Frontal cortex (tissue), 2 donors: ENCODE results near the gene ERCC3.

- RAMPAGE, long total RNA = no peak
Measured at GRCh38 chr2:121586647-121586966, 62.7 kb downstream of the CLASP1 start.

- RAMPAGE, long total RNA = no peak
Measured at GRCh38 chr2:121596208-121597098, 52.8 kb downstream of the CLASP1 start.

GRCh38 chr2:121707256-121707872, 29.3 kb downstream of the NIFK start:
- RAMPAGE, long total RNA = no peak

- RAMPAGE, long total RNA = no peak
Measured at GRCh38 chr2:121707873-121708086, 28.9 kb downstream of the NIFK start.

GRCh38 chr2:122739822-122740600, 984.6 kb downstream of the TSN start:
- RAMPAGE, long total RNA = no peak

- RAMPAGE, long total RNA = no peak
Measured at GRCh38 chr2:124876256-124876698, 851.2 kb downstream of the CNTNAP5 start.

- RAMPAGE, long total RNA = no peak
Measured at GRCh38 chr2:126595365-126595760, 60.6 kb upstream of the GYPC start.

DNA sequence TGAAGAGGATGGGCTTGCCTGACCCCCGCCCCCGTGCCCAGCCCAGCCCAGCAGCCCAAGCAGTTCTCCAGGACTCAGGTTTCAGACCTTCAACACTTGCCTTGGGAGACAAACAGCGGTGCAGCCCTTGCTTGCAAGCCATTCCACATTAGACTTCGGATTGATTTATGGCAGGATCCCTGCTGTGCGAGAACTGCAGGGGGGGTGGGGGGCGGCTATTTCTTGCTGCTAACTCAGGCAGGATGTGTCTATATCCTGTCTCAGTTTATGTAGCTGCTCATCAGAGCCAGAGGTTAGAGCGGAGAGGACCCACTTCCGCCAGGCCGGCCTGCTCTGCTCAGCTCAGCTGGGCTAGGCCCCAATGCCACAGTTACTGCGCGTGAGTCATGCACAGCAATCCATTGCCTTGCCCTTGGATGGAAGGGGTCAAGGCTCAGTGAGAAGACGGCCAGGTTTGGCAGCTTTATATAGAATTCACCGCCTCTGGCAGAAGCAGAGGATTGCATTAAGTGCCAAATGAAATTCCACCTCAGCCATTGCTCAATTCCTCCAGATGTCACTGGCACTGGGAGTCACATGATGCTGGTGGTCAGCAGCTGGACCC, 1.8 kb downstream of the GYPC start:
- RAMPAGE, long total RNA = no peak

- RAMPAGE, long total RNA = no peak
Measured at GRCh38 chr2:126680754-126681014, 24.7 kb downstream of the GYPC start.

- RAMPAGE, long total RNA = no peak
Measured at GRCh38 chr2:127064484-127065554, 42.1 kb downstream of the BIN1 start.

DNA sequence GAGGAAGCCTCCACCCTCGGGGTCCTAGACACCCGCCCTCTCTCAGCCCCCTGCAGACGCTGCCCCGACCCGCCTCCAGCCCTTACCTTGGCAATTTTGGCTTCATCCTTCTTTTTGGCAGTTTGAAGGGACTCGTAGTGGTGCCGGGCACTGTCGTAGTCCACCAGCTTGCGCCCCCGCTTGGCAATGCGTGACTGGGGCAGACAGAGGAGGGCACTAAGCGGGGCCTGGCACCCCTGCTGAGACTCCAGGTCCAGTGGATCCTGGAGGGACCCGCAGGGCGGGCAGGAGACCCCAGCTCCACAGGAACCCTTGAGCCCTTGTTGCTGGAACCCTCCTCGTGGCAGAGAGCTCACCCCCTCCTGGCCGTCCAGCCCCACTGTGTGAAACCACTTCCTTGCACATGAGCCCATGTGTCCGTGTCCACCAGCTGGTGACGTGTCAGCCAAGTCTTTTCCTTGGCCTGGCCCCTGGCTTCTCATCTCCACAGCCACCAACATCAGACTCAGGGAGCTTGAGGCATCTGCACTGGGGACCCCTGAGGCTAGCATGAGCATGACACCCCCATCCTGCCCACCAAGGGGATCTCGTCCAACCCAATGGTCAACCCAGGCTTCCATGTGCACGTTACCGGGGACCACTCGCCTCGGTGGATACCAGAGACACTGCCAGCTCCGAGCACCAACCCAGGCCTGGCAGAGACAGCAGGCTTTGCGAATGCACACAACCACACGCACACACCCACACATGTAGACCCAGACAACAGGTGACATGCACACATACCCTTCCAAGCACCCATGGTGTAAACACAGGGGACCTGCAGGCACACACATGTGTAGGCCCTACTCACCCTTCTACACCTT, 37.9 kb downstream of the BIN1 start:
- RAMPAGE, long total RNA = no peak

DNA sequence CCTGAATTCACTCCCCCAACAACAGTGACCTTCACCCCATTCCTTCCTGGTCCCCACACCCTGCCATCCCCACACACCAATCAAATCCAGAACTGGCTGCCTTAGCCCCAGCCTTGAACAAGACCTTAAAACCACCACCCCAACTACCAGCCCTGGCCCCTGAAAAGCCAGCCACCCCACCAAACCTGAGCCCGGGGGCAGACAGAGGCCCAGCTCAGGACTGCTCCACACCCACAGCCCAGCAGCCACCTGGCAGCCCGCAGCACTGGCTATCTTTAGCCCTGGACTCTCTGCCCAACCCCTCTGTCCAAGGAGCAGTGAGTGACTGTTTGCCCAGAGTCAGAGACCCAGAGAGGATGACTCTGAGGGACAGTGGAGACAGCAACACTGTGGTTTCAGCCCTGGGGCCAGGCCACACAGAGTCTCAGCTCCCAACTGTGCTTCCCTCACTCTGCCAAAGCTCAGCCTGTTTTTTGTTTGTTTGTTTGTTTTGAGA, 32.7 kb downstream of the BIN1 start:
- RAMPAGE, long total RNA = no peak

DNA sequence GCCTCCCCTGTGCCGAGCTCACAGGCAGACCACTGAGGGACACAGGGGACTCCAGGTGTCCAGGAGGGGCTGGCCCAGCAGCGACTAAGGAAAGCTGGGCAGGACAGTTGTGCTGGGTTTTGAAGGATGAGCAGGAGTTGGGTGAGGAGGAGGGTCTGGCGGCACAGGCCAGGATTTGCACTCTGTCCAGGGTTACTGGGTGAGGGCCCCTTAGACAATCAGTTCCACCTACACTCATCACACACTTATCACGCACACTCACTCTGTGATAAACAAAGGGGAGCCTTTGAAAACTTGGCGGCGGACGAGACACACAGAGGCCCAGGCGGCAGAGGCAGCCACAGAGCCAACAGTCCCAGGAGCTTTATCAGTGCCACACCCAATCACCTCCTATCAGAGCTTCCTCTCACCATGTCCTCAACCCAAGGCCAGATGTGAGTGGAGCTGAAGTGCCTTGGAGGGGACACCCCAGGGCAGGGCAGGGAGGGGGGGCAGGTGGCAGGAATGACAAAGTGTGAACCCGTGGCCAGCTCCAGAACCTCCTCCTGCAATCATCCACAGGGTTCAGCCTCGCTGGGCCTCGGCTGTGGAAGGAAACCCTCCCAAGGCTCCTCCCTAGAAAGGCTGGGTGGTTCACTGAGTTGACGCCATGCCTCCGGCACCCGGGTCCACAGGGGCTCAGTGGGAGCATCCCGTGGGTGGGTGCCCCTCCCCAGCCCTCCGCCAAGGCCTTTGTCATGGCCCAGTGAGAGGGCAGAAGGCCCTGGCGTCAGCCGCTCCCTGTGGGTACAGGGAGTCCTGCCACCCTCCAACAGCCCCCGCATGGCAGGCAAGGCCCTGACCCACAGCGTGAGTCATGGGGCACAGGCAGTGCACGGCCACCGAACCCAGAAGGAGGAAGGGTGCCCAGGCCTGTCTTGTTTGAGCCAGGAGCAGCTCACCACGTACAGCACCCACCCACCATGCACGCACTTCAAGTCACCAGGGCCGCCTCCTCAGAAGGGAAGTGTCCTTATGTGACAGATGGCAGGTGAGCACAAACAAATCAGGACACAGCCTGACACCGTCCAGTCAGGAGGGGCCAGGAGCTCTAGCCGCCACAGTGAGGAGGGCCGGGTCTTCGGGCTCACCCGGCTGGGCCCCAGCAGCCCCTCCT, 26.3 kb downstream of the BIN1 start:
- RAMPAGE, long total RNA = no peak

GRCh38 chr2:127115454-127116328, 8.7 kb upstream of the BIN1 start:
- RAMPAGE, long total RNA = no peak

GRCh38 chr2:127128314-127128530, 21.3 kb upstream of the BIN1 start:
- RAMPAGE, long total RNA = no peak

DNA sequence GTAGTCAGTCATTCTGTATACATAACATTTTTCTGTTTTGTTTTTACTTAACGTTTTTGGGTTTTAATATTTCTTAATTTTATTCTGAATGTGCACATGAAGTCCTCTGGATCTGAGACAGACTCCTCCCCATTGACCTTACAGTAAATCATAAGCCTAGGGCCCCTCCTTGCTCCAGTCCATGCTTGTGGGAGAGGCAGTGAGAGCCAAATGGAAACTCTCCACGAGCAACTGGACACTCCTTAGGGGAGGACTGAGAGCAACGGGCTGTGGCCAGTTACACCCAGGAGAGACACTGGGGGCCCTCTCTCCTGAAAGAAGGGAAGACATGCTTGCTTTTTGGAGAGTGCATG, 48.9 kb upstream of the BIN1 start:
- RAMPAGE, long total RNA = no peak

- RAMPAGE, long total RNA = no peak
Measured at GRCh38 chr2:127293352-127294450, at the start of gene ERCC3. Gene ERCC3 (minus strand): TSS chr2:127294144.

DNA sequence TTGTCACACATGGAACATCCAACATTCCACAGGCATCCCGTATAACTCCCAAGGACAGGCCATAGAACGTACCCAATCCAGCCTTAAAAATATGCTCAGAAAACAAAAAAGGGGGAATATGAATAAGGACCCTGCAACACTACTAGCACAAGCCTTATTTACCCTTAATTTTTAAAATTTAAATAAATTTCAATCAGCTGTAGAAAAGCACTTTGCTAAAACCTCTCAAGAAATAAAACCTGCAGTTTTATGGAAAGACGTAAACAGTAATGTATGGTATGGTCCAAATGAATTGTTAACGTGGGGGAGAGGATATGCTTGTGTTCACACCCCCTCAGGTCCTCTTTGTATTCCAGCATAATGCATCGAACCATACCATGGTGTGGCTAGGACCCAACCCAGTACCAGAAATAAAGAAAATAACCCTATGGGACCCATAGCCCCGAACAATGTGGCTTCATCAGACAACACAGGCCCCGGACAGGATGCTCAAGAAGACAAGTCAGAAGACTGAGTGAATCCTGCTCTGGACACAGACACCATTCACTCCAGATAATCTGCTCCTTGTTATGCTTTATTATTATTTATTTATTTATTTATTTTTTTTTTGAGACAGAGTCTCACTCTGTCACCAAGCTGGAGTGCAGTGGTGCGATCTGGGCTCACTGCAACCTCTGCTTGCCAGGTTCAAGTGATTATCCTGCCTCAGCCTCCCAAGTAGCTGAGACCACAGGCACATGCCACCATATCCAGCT, 12.8 kb downstream of the MAP3K2 start:
- RAMPAGE, long total RNA = no peak

DNA sequence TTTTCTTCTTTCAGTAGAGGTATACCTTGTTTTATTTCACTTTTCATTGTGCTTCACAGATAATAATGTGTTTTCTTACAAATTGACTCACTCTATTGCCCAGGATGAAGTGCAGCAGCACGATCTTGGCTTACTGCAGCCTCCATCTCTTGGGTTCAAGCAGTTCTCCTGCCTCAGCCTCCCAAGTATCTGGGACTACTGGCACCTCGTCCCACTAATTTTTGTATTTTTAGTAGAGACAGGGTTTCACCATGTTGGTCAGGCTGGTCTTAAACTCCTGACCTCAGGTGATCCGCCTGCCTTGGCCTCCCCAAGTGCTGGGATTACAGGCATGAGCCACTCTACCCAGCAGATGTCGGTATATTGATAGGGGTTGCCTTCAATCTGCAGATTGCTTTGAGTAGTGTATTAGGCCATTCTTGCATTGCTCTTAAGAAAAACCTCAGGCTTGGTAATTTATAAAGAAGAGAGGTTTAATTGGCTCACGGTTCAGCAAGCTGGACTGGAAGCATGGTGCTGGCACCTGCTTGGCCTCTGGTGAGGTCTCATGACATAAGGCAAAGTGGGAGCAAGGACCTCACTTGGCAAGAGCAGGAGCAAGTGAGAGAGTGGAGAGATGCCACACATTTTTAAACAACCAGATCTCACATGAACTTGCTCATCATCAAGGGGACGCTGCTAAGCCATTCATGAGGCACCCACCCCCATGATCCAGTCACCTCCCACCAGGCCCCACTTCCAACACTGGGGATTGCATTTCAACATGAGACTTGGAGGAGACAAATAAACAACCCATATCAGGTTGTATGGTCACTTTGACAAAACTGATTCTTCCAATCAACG, 5.1 kb downstream of the MAP3K2 start:
- RAMPAGE, long total RNA = no peak

GRCh38 chr2:127389690-127390455, 2.1 kb upstream of the MAP3K2 start:
- RAMPAGE, long total RNA = no peak